ENCODE results near the genes LAMC2 and SWT1.

DNA sequence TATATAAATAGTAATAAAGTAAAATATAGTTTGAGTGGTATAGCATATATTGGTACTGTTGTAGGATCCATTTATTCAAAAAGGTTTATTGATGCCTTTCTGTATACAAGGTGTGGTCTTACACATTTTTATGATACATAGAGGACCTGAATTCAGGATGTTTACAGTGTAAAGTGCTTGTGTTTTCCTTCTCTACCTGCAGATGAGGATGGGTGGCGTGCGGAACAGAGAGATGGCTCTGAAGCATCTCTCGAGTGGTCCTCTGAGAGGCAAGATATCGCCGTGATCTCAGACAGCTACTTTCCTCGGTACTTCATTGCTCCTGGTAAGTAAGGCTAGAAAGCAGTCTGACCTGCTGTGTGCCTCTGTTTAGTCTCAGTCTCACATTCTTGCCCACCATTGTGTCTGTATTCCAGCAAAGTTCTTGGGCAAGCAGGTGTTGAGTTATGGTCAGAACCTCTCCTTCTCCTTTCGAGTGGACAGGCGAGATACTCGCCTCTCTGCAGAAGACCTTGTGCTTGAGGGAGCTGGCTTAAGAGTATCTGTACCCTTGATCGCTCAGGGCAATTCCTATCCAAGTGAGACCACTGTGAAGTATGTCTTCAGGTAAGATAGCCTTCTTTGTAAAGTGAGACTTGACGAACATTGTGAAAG lies 68.8 kb upstream of the LAMC2 start:
- RRBS, result no CpG with 5 or more reads among the region's 11 CpGs

DNA sequence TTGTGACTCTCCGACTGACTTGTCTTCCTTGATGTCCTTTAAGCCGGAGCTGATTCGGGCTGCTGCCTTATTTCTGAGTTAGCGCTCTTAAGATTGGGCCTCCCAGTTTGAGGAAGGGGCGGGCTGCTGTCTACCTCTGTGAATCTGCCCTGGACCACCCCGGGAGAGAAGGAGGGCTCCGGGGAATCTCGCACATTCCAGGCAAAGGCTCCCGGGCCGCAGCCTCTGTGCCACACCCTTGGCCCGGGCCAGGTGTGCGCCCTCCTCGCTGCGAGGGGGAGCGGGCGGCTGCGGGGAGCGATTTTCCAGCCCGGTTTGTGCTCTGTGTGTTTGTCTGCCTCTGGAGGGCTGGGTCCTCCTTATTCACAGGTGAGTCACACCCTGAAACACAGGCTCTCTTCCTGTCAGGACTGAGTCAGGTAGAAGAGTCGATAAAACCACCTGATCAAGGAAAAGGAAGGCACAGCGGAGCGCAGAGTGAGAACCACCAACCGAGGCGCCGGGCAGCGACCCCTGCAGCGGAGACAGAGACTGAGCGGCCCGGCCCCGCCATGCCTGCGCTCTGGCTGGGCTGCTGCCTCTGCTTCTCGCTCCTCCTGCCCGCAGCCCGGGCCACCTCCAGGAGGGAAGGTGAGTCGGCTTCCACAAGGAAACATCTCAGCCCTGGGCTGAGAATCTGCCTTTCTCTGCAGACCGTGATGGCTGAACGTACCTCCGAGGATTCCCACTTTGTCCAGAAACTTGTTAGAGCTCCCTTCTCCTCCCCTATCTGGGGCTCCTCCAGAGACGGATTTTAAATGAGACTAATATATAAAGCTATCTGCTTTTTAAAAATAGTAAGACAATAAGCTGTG lies at the start of gene LAMC2:
Gene LAMC2, plus strand, starts transcription at position 463 of the 854 bp plus-strand sequence.
- RRBS, result 1% methylated on average over 19 of the region's 39 CpGs

- RRBS, result no CpG with 5 or more reads among the region's 6 CpGs
Measured at GRCh38 chr1:183318154-183318728, 99.9 kb downstream of the NMNAT2 start.

DNA sequence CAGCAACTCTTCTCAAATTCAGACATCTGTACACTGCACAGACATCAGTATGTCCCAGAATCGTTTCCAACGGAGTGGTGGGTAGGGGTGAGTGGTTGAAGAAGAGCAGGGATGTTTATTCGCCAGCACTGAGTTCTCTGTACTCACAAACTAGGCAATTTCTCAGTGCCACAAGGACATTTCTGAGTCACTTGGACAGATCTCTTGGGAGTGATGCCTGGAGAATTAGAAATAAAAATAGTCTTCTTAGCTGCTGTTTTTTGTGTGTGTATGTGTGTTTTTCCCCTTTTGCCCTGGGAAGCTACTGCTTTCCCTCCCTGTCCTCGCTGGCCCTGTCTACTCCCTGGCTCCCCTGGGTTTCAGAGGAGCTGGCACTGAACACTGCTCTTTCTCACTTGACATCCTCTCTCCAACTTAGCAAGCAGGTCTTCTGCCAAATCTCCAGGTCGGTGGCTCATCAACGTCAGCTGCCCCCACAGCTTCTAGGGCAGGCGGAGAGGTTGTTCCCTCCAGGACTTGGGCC lies 90.6 kb downstream of the NMNAT2 start:
- RRBS, result no CpG with 5 or more reads among the region's 7 CpGs

GRCh38 chr1:183553704-183554118 lies 36.5 kb downstream of the NCF2 start:
- RRBS, result no CpG with 5 or more reads among the region's 3 CpGs

GRCh38 chr1:183609154-183609660 lies 18.9 kb upstream of the NCF2 start:
- RRBS, result 84% methylated on average over 2 of the region's 4 CpGs

DNA sequence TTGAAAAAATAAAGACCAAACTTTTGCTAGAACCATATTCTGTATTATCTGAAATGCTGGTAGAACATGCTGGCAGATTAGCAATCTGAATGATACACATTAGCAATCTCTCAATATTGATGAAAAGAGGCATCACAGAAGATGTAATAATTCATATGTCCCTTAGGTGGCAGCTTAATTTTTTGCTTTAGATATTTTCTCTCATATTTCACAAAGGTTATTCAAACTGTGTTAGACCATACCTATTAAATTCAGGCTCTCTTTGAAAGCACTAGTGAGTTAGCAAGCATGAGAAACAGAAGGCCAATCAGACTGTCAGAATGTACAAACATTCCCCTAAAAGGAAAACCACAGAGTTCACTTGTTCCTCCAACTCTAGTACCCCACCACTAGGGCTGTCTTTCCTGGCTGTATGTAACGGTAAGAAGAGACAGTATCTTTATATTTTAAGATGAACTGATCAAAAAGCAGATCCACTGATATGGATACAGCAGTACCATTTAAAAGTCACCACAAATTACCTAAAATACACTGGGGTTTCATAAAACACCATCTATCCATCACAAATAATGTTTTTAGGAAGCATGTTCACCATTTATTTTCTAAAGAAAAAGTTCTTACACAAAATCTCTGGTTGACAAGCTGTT lies 1.9 kb downstream of the ARPC5 start:
- RRBS, result no CpG with 5 or more reads among the region's 1 CpG

DNA sequence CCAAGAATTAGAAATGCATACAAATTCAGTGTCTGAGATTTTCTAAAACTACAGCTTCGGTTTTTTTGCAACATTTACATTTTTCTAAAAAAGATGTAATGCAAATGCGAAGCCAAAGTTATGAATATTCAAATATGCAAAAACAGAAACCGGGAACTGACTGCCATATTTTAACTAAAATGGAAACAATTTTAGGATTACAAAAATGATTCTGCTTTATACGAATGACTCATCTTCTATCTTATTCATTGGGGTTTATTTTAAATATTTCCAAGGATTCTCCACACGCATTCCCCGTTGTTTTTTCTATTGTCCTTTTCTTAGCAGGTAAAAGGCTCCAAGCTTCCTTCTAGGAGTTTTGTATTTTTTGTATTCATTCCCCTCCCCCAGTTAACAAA lies 1.1 kb downstream of the ARPC5 start:
- RRBS, result no CpG with 5 or more reads among the region's 6 CpGs

- RRBS, result no CpG with 5 or more reads among the region's 10 CpGs
Measured at GRCh38 chr1:183876991-183877750, 72.3 kb downstream of the RGL1 start.

- RRBS, result no CpG with 5 or more reads among the region's 6 CpGs
Measured at GRCh38 chr1:183995275-183995676, 42.3 kb downstream of the COLGALT2 start.

DNA sequence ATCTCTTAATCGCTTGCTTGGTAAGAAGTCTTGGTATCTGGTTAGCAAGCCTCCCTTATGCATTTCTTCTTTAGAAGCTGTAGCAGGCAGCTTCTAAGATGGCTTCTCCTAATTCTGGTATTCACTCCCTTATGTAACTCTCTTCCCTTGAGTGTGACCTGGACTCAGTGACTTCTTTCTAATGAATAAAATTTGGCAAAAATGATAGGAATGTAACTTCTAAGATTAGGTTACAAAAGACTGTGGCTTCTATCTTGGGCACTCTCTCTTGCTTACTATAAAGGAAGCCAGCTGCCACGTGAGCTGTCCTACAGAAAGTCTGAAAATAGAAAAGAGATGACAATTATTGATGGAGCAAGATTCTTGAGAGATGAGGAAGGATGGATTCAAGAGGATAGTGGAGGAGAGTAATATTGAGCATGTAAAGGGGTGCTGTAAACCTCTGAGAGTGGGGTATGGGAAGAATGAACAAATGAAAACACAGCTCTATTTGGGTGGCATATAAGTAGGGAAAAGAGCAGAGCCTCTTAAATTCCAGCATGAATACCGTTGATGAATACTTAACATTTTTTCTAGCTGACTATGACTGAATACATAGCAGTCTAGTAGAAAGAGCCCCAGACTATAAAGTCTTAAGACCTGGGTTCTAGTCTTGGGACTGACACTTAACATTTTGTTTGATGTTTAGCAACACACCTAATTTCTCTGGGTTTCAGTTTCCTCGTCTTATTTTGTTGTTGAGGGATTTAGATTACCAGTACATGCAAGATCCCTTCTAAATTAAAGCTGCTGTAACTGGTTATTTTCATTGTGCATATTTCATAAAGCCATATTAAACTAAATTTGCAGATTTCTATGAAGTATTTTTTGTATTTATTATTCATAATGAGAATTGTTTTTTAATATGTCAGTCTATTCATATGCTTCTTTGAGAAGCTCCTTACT lies 5.6 kb downstream of the TSEN15 start:
- RRBS, result no CpG with 5 or more reads among the region's 4 CpGs

DNA sequence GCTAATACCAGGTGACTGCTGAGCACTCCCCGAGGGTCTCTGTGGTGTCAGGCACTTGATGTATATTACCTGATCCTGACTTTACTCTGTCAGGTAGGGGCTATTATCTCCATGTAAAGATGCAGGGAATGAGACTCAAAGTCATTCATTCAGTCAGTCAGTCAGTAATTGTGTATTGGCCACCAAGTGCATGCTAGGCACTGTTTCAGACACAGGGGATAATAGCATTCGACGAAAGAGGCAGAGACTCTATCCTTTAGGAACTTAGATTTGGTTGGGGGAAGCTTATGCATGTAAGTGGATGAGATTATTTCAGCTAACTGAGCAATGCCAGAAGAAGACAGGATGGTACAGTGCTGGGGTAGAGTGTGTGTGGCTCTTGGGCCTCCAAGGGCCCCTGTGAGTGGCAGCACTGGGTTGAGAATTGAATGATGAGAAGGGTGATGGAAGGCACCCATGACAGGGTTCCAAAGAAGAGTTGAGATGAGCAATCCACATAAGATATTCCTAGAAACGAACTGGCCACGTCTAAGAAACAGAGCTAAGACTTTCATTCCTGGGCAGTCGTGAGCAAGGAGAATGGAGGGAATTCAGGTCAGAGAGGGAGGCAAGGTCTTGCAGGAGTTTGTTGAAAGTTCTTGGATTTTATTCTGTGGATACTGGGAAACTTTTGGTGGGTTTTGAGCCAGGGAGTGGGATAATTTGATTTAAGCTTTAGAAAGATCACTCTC lies 47.6 kb downstream of the C1orf21 start:
- RRBS, result no CpG with 5 or more reads among the region's 6 CpGs

- RRBS, result no CpG with 5 or more reads among the region's 6 CpGs
Measured at GRCh38 chr1:184457344-184458088, 70.7 kb downstream of the C1orf21 start.

- RRBS, result no CpG with 5 or more reads among the region's 6 CpGs
Measured at GRCh38 chr1:184555502-184556196, 168.8 kb downstream of the C1orf21 start.

DNA sequence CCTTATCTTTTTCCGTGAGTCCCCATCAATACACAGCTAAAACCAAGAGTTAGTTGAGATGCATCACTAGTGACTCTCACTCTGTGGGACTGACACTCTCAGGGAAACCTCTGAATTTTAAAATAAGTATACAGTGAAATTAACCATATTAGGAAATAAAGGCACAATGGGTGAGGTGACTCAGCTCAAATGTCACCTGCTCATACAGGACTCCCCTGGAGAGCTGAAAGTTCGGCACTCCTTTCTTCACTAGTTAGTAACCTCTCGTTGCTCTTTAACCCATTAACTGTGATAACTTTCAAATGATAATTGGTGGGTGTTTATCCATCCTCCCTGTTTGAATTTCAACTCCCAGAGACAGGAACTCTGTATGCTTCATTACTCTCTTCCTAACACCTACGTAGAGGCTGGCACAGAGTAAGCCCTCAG lies 91.3 kb downstream of the NIBAN1 start:
- RRBS, result no CpG with 5 or more reads among the region's 4 CpGs

- RRBS, result no CpG with 5 or more reads among the region's 28 CpGs
Measured at GRCh38 chr1:185054096-185054743, 8.9 kb downstream of the RNF2 start.

DNA sequence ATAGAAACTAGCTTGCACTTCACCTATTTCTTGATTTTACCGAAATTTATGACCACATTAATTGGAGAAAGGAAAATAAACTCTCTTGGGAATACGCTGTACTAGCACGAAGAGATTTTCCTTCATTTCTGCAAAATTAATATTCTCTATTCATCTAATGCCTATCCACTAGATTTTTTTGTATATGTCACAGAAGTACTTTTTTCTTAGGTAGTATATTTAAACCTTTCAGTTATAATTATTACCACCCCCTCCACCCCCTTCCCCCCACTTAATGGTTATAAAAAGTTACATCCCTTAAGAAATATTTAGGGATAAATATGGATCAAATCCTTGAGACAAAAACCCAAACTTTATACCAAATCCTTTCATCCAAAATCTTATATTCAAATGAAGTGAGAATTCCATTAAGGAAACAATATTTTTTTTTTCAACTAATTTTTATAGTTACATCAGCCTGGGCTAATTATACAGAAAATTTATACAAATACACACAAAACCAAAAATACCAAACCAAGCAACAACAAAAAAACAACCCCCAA lies 38.1 kb downstream of the TRMT1L start:
- RRBS, result no CpG with 5 or more reads among the region's 3 CpGs

- RRBS, result no CpG with 5 or more reads among the region's 4 CpGs
Measured at GRCh38 chr1:185150027-185150912, 6.5 kb downstream of the TRMT1L start.

DNA sequence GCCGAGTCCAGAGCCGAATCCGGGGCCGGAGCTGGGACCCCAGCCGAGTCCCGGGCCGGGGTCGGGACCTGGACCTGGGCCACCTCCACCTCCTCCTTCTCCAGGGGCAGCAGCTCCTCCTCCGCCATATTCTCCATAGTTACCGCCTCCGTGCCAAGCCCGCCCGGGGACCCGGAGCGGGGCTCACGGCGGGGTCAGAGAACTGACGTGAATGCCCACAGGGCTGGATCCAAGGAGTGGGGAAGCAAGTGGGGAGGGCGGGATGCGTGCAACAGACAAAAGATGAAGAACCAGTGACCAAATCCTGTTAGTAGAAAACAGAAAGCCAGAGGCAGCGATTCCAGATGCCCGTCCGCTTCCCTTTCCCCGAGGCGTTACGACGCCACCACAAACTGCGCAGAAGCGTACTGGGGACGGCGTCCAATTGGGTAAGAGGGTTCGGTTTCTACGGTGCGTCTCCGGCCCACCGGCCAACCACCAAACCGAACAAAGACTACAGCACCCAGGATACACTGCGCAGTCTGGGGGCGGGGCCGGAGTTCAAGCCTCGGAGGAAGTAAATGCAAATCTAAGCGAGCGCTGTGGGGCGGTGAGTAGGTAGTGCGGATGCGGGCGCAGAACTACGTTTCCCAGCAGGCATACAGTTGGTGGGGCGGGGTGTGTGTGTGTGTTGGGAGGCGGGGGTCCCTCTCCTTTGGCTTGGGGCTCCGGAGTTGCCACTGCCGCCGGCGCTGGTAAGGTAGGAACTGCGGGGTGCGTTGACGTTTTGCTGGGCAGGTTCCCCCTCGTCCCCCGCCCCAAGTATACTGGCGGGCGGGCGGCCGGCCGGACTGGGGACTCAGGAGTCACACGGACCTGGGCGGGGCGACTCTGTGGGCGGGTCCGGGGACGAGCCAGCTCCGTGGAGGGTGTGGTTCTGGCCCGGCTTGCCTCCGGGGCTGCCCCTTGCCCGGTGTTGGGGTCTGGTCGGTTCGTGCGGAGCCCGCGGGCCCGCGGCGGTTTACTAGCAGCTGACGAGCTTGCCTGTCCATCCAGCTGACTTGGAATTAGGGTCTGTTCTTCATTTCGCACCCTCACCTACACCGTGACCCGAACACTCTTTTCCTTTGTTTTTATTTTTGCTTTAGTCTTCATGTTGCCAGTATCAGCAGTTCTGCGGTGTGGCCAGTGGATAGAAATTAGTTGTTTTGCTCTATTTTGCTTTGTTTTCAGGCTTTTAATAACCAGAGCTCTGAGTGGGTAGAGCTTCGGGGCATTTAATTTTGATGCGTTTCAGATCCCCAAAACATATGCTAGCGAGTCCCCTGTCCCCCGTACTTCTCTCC lies at the start of gene SWT1:
Gene SWT1, plus strand, starts transcription at position 592 of the 1,325 bp plus-strand sequence.
- RRBS, result under 1% methylated on average over 11 of the region's 91 CpGs

- RRBS, result no CpG with 5 or more reads among the region's 5 CpGs
Measured at GRCh38 chr1:185300905-185301386, 16.1 kb downstream of the IVNS1ABP start.